Cytotoxic T cell (primary cell): ENCODE measurements around a stretch of chr9.

- PRO-cap, 2 experiments: no peak in any of the 2 experiments
Measured at GRCh38 chr9:104918496-104919479, 9.2 kb downstream of the ABCA1 start.

DNA sequence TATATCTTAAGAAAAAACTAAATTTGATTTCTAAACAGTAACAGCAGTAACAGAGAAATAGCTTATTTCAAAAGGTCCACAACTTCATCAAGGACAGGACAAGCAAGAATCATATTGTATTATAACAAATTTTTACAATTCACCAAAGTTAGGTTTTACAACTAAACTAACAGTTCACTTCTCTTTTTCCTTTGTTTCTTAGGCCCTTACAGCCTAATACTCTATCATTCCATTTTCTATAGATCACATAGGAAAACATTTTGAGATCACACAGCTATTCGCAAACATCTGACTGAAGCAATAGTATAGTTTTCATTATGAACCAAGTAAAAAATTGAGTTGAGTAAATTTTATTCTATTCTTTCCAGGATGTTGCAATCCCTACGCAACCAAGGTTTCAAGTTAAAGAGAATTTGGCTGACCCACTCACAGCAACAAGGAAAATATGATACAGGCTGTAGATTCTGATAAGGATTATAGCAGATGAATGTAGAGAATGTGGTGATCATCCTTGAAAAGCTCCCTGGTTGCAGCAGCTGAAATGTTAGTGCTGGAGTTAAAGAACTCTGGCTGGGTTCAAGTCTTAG is 4.8 kb downstream of the ABCA1 start:
- PRO-cap, 2 experiments: no peak in any of the 2 experiments

DNA sequence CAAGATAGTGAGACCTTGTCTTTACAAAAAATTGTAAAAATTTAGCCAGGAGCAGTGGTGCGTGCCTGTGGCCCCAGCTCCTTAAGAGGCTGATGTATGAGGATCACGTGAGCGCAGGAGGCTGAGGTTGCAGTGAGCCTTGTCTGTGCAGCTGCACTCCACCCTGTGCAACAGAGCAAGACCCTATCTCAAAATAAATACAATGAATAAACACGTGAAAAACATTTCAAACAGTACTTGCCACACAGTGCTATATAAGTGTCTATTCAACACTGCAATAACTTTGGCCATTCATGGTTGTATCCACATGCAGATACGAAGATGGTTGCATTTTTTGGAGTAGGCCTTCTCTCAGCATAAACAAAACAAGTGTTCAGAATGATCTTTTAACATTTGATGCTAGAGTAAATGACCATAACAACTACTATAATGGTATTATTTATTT is 4.1 kb downstream of the ABCA1 start:
- PRO-cap, 2 experiments: no peak in any of the 2 experiments

- PRO-cap, 2 experiments: no peak in any of the 2 experiments
Measured at GRCh38 chr9:104926323-104926457, 1.8 kb downstream of the ABCA1 start.

- PRO-cap, 2 experiments: peak in 1 of 2 experiments; most common plus-strand start chr9:104961516 (in 1); most common minus-strand start chr9:104961370 (in 1)
Measured at GRCh38 chr9:104961213-104961687, 33.3 kb upstream of the ABCA1 start.

DNA sequence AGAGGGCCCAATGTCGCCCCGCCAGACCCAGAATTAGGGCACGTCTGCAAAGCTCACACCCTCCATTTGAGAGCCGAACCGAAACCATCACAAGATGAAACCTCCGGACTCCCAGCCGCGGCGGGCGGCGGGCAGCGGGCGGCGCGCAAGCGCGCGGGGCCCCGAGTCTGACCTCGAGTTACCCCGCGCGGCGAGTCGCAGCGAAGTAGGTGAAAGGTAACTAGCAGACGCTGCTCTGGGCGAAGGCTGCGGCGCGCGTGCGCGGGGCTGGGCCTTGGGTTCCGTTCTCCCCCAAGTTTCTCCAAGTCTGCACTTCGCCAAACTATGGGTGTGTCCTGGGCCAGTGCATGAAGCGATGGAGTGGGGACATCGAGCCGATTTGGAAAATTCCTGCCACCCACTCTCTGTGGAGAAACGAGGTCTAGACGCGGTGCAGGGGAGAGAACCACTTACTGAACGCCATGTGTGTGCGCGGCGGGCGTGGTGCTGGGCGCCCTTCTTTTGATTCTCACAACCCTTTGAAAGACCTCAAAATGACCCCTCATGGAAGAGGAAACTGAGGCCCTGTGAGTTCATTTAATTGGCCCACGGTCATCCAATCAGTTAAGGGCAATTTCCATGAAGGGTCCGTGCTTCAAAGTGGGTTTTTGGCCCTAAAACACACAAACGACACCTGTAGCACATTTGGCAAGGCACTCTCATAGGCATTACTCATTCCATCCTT is 63.8 kb upstream of the ABCA1 start:
- PRO-cap, 2 experiments: peak in 2 of 2 experiments; most common plus-strand start position 284 of the sequence (in 2); most common minus-strand start position 68 of the sequence (in 2)

DNA sequence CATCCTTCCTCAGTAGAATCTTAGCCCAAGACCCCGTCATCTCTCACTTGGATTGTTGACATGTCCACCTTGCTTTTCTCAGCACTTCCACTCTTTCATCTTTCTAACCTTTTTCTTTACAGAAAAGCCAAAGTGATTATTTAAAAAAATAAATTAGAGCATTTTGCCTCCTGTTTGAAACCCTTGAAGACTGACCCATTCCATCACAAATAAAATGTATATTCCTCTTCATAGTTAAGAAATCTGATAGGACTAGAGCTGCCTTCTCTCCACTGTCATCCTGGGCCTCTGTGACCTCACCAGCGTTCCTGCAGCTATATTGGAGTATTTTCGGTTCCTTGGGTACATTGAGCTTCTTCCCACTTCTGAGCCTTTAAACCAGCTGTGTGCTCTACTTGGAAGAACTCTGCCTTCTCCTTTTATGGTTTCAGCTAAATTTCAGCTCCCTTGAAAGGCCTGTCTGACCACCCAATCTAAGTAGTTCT is 99.1 kb upstream of the ABCA1 start:
- PRO-cap, 2 experiments: no peak in any of the 2 experiments

- PRO-cap, 2 experiments: no peak in any of the 2 experiments
Measured at GRCh38 chr9:105062535-105062823, 134.5 kb upstream of the ABCA1 start.

DNA sequence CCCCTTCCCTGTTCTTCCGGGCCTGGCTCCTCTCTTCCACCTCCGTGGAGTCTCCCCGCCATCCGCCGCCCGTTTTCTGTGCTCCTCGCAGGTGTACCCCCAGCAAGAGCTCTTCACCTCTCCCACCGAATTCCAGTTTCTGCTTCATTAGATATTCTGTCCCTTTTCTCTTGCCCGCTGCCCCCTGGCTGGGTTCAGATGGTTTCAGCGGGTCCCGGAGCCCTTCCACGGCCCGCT is 720 bp downstream of the SLC44A1 start:
- PRO-cap, 2 experiments: no peak in any of the 2 experiments

- PRO-cap, 2 experiments: no peak in any of the 2 experiments
Measured at GRCh38 chr9:105374232-105374882, 73.5 kb upstream of the FSD1L start.

GRCh38 chr9:105438198-105438802 is 9.5 kb upstream of the FSD1L start:
- PRO-cap, 2 experiments: no peak in any of the 2 experiments

- PRO-cap, 2 experiments: no peak in any of the 2 experiments
Measured at GRCh38 chr9:105439387-105439765, 8.5 kb upstream of the FSD1L start.

GRCh38 chr9:105519671-105520143 is 38.2 kb upstream of the FKTN start:
- PRO-cap, 2 experiments: no peak in any of the 2 experiments

DNA sequence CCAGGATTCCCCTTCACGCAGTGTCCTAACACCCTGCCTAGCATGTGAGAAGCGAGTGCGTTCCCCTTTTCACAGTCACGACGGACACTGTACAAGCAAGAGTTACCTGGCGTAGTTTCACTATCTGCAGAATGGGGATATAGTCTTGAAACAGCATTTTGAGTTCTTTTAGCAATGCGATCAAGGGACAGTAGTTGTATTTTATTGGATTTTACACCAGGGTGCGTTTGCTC is 911 bp downstream of the TMEM38B start:
- PRO-cap, 2 experiments: no peak in any of the 2 experiments

GRCh38 chr9:106921388-106922206 is 58.6 kb downstream of the ZNF462 start:
- PRO-cap, 2 experiments: no peak in any of the 2 experiments

- PRO-cap, 2 experiments: no peak in any of the 2 experiments
Measured at GRCh38 chr9:107177197-107177497, 105.9 kb upstream of the RAD23B start.

- PRO-cap, 2 experiments: no peak in any of the 2 experiments
Measured at GRCh38 chr9:107177730-107178567, 105.1 kb upstream of the RAD23B start.

- PRO-cap, 2 experiments: no peak in any of the 2 experiments
Measured at GRCh38 chr9:107213420-107214006, 69.6 kb upstream of the RAD23B start.

DNA sequence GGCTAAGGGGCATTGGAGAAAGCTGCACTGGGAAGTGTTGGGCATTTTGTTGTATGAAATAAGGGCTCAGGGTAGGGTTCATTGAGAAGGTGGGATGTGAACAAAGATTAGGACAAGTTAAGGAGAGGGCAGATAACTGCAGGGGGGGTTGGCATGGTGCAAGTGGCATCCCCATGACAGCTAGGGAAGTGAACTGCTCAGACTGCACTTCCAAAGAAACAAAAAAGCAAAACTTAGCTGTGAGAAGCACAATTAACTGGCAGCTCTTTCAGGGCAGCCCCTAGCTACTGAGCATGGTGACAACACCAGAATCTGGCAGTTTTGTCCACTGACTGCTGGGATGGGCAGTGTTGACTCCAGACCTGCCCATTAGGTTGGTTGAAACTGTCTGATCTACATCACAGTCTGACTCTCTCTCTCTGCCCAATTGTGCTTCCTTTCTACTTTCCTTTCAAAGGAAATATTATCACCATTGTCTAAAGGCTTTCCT is 12.6 kb upstream of the RAD23B start:
- PRO-cap, 2 experiments: no peak in any of the 2 experiments

DNA sequence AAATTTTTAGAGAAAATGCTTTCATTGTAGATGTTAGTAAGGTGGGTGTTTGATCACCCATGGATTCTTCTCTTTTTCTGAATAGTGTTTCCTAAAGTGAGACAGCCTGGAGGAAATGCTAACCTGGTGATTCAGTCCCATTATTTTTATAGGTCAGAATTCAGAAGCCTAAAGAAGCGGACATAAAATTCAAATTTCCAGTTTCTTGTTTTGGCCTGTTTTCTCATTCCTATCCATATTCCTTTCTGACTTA is 17.6 kb downstream of the RAD23B start:
- PRO-cap, 2 experiments: no peak in any of the 2 experiments